Sciatic nerve (tissue), 1 donor: ENCODE measurements around the genes NFKBIL1 and LTB.

DNA sequence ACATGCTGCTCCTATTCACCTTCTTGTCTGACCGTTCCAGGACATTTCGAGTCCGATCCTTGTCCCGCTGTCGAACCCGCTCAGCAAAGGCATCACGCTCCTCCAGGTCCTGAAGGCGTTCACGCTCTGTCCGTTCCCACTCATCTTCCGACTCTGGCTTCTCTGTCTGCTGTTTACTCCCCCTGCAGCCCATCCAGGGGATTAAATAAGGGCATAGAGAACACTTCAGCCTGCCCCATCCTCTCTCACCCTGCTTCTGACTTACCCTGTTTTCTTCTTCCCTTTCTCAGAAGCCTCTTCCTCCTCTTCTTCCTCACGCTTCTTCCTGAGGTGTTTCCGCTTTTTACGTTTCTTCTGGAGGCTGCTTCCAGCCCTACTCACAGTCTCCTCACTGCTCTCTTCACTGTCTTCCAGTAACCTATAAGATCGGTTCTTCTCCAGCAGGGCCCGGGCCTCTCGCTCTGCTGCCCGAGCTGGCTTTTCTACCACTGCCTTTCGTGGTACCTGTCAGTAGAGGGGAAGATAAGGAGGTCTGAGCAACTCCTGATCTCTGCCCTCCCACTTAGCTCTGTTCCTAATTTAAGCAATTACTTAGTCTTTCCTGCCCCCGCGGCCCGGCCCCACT, 1.9 kb downstream of the DHX16 start:
- PRO-cap: no peak

GRCh38 chr6:30752094-30753176, 8.1 kb upstream of the IER3 start:
- PRO-cap: bidirectional peak, plus-strand start at chr6:30752648, minus-strand start at chr6:30752360

DNA sequence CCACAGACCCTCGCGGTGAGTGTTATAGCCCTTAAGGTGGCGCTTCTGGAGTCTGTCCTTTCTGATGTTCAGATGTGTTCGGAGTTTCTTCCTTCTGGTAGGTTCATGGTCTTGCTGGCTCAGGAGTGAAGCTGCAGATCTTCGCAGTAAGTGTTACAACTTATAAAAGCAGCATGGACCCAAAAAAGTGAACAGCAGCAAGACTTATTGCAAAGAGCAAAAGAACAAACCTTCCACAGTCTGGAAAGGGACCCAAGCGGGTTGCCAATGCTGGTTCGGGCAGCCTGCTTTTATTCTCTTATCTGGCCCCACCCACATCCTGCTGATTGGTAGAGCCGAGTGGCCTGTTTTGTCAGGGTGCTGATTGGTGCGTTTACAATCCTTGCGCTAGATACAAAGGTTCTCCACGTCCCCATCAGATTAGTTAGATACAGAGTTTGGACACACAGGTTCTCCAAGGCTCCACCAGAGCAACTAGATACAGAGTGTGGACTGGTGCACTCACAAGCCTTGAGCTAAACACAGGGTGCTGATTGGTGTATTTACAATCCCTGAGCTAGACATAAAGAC, 62.5 kb upstream of the IER3 start:
- PRO-cap: no peak

DNA sequence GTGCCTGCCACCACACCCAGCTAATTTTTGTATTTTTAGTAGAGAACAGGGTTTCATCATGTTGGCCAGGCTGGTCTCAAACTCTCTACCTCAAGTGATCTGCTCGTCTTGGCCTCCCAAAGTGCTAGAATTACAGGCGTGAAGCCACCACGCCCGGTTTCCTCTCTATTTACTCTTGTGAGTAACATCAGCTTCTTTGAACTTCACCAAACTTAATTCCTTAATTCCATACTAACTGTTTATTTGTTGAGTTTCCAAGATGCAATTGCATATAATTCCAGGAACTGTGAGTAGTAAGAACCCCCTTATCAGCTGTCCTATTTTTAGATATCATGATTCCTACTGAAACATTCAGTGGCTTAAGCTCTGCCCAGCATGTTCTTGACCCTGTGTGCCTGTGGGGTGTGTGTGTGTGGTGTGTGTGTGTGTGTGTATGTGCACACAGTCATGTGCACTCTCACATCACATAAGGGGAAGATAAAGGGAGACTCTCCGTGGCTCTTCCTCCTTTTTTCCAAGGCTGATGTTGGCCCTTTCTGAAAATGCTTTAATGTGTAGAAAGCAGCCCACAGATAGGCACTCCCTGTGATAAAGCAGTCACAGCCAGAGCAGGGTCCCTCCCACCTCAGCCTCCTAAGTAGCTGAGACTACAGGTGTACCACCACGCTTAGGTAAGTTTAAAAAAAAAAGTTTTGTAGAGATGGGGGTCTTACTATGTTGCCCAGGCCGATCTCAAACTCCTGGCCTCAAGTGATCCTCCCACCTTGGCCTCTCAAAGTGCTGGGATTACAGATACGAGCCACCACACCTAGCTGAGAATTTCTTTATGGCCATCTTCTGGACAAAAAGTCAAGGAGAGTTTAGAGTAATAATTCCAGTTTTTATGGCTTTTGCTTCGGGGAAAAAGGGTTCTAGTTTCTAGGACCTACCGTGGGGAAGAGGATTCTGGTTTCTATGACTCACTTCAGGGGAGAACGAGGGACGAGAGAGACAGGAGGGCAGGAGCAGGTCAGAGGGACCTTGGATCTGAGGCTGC, 69.0 kb upstream of the IER3 start:
- PRO-cap: no peak

DNA sequence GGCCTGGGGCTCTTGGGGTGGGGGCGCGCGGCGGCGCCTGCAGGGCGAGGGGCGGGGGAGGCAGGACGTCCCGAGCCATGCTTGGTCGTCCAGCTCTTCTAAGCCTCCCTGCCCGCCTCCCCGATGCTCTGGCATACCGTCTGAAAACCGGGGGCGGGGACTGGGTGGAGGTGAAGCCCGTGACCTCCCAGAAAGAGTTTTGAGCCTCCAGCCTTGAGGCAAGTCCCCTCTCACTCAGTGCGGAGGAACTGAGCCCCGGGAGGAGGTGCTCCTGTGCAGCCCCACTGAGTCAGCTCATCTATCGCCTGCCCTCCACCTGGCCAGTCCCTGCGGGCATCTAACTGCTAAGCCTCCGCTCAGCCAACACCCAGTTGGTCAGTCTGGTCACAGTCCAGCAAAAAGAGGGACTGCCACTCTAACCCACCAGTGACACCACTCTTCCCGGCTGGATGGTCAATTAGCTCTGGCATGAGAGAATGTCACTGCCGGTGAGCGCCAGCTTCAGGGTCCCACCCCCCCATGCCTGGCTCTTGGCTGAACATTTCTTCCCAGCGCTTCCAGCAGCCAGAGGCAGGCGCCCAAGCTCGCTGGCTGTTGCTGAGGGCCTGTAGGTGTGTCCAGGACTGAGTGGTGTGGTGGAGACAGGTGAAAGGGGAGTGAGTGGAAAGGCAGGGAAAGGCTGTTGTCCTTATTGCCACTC, 575 bp downstream of the DDR1 start:
- PRO-cap: bidirectional peak, plus-strand start at position 237 of the sequence, minus-strand start at position 107 of the sequence

DNA sequence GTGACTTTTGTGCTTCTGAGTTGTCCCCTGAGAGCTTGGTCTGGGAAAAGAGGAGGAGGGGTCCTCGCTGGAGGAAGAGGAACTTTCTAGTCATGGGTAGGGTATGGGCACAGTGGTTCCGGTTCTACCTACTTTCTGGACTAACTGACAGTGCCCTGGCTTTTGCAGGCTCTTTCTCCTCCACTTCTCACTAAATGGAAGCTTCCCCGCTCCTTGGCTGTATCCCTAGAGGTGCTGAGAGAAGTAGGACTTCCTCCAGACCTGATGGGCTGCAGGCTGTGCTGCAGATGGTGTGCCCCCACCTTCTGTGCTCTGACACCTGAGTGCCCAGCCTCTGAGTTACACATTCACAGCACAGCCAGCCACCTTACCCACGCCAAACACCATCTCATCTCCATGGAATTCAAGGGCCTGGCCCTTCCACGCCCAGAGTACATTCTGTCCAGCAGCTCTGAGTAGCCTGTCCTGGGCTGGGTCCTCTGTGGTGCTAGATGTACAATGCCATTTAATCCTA, 5.4 kb downstream of the SFTA2 start:
- PRO-cap: bidirectional peak, plus-strand start at position 463 of the sequence, minus-strand start at position 314 of the sequence

DNA sequence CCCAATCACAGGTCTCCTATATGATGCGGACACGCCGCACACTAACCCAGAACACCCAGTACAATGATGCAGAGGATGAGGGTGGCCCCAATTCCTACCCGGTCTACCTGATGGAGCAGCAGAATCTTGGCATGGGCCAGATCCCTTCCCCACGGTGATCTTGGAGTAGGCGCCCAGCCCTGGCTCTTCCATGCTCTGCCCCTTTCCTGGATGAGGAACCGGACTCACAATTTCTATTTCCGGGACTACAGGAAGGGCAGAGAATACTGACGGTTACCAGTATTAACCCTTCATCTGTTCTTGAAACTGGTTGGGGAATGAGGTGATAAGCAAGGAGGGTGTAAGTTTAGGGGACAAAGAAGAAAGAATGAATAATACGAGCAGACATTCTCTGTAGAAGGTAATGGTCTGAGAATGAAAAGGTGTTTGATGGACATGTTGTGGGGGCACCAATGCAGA, 12.2 kb downstream of the MUCL3 start:
- PRO-cap: no peak

- PRO-cap: no peak
These were observed 25.7 kb downstream of the C6orf15 start for GRCh38 chr6:31086700-31087114.

DNA sequence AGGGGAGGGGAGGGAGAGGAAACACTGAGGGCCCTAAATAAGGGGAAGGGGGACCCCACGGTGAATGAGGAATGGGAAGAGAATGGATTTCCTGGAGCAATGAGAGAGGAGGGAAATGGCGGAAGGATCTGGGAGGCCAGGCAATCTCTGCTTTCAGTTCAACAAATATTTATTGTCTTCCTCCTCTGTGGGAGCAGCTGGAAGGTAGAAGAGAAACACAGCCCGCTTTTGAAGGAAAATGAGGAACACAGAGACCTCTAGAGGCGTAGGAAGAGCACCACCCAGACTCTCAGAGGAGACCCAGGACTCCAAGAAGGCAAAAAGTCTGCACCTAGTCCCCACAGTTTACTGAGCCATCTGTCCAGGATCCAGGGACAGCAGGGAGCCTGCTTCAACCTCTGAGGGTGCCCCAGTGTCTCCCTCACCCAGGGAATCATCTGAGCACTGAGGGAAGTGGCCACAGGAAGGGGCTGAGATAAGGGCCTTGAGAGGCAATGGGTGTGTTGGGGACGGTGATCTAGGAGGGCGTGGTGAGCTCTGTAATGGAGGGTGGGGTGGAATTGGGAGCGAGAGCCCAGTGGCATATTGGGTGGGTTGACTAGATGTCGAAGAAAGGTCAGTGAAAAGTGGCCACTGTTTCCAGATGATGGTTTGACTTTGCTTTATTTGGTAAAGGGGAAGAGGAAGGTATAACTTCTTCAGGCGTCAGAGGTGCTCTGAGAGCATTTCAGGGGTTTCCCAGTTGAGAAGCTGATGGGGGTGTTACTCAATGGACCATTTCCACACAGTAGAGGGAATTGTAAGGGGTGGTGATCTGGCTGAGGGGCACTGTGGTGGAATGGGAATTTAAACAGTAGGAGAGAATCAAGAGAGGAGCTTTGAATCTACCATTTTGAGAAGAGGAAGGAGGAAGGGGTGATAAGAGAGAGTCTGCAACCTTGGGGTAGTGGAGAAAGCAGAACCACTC, 622 bp downstream of the PSORS1C1 start:
- PRO-cap: bidirectional peak, plus-strand start at position 284 of the sequence, minus-strand start at position 149 of the sequence; bidirectional peak, plus-strand start at position 542 of the sequence, minus-strand start at position 440 of the sequence

DNA sequence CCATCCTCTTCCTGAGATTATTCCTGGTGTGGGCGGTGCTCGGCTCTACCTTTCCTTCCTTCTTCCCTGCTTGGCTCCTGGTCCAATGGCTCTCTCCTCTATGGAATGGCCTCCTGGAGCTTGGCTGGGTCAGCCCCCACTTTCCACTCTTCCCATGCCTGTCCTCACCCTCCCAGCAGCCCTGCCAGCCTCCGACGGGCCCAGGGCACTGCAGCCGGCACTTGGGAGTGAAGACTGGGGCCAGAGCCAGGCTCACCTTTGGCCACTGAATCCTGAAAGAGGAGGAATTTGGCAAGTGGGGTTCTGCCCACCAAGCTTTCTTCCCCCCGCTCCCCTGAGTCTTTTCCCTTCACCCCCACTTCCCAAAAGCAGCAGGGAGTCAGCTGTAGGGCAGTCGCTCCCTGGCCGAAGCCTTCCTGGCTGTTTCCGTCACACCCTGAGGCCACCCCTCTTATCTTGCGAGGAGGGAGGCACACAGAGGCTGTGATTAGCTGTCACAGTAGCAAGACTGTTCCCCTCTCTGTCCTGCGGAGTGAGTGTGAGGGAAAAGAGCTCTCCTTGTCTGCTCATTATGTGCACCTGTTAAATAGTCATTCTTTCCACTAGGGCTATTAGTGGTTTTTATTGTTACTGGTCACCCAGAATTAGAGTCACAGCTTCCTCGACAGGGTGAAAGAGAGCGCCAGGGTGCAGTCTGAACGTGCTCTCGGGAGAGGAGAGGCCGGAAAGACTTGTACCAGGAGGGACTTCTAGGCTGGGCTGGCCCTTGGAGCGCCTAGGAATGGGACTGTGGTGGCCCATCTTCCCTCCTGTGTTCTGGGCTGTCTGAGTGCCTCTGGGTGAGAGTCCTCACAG, 6.4 kb upstream of the CDSN start:
- PRO-cap: no peak

DNA sequence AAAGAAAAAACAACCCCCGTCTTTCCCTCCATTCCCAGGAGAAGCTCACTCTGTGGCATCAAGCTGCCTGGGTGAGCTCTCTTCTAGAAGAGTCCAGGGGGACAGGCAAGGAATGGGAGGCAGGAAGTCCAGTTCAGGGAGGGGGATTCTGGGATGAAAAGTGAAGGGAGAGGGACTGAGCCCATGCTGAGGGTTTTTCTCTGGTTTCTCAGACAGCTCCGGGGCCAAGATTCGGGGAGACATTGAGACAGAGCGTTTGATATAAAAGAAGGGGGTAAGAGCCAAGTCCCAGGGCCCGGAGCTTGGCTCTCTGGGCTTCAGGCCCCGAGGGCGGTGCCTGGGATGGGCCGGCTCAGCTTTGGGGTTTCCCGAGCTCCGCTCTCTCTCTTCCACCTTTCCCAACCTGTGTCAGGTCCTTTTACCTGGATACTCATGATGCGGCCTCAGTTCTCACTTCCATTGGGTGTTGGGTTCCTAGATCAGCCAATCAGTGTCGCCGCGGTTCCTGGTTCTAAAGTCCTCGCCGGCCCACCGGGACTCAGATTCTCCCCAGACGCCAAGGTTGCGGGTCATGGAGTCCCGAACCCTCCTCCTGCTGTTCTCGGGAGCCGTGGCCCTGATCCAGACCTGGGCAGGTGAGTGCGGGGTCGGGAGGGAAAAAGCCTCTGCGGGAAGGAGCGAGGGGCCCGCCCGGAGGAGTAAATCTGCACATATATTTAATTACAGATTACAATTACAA, 35.1 kb upstream of the MICB start:
- PRO-cap: bidirectional peak, plus-strand start at position 541 of the sequence, minus-strand start at position 360 of the sequence

DNA sequence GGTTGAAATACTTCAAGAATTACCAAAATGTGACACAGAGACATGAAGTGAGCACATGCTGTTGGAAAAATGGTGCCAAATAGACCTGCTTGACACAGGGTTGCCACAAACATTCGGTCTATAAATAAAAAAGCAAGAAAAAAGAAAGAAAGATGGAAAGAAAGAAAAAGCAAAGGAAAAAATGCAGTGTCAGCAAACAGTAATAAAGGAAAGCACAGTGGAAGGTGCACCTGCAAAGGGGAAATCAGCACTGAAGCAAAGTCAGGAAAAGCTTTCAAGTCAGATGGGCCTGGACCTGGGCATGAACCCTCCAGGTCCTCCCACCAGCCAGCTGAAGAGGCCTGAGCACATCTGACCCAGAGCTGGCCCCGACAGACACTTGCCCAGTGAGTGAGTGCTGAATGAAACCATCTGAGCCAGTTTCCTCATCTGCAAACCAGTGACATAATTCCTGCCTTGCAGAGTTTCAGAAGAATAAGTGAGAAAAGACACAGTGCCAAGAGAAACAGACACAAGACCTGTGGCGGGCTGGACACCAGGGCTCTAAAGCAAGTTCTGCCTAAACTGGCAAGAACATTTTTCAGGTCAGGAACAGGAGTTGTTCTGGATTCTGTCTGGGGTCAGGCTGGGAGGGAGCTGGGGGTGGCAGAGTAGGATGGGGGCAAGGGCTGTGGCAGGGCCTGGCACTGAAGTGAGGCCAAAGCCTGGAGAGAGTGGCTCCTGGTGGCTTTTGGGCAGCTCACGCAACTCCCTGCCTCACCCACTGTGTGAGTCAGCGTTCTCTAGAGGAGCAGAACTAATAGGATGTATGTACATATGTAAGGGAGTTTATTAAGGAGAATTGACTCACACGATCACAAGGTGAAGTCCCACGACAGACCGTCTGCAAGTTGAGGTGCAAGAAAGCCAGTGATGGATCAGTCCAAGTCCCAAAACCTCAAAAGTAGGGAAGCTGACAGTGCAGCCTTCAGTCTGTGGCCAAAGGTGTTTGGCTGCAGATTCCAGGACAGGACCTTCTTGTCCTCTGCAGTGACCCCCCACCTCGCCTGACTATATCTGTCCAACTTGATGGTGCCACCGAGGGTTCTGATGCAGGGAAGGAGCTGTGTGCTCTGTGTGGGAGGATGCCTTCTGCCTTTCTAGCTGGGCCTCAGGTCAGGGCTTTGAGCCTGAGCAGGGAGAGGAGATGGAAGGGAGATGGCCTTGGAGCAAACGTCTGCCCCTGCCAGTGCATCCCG, 23.7 kb upstream of the MICB start:
- PRO-cap: no peak

DNA sequence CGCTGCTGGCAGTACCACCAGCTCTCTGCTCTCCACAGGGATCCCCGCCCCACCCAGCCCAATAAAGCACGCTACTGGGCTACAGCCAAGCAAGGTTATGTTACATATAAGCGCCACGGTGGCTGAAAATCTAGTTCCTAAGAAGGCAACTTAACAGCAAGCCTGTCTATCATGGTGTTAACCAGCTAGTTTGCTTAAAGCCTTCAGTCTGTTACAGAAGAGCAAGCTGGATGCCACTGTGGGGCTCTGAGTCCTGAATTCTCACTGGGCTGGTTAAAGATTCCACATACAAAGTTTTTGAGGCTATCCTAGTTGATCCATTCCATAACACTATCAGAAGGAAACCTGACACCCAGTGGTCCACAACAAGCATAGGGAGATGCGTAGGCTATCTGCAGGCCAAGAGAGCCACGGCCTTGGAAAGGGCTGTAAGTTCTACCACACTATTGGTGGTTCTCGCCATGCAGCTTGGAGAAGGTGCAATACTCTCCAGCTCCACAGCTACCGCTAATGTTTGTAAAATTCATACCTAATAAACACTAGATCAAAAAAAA, 502 bp upstream of the MCCD1 start:
- PRO-cap: no peak

- PRO-cap: no peak
These were observed 2.9 kb downstream of the MCCD1 start for GRCh38 chr6:31531682-31532076.

GRCh38 chr6:31547241-31547963, at the start of gene NFKBIL1:
NFKBIL1 (plus strand) TSS chr6:31547608.
- PRO-cap: bidirectional peak, plus-strand start at chr6:31547582, minus-strand start at chr6:31547438

DNA sequence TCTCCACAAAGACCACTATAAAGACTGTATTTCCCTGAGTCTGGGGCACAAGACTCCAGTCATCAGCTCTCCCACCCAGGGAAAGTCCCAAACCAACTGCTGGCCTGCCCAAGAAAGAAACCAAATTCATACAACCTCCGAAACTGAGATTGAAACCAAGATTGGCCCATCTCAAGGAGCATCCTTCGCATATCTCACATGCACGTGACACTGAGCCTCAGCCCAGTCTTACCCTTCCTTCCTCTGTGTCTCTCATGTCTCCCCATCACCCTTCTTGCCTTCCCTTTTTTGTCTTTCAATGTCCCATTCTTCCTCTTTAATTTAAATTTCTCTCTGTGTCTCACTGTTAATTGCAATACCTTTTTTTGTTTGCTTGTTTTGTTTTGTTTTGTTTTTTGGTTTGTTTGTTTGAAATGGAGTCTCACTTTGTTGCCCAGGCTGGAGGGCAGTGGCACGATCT, 3.4 kb upstream of the LTA start:
- PRO-cap: no peak

- PRO-cap: unidirectional peak, minus-strand start at chr6:31582280
These were observed at the start of gene LTB for GRCh38 chr6:31582148-31582829. LTB (minus strand) TSS chr6:31582424.

- PRO-cap: no peak
These were observed 11.9 kb downstream of the PRRC2A start for GRCh38 chr6:31632108-31633213.

DNA sequence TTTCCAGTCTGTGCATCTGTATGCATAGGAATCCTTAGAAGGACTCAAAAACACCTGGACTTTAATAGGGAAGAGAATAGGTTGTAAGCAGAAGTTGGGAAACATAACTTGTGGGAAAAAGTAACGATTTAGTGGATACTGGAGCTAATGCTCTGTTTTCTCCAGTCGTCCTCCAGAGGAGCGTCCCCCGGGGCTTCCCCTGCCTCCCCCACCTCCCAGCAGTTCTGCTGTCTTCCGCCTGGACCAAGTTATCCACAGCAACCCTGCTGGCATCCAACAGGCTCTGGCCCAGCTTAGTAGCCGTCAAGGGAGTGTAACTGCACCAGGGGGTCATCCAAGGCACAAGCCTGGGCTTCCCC, 12.7 kb downstream of the PRRC2A start:
- PRO-cap: no peak

GRCh38 chr6:31638746-31639407, 13.6 kb downstream of the BAG6 start:
- PRO-cap: no peak